Measurements from ENCODE around the gene MPST.

GRCh38 chr22:36419199-36419925 lies 31.6 kb upstream of the MYH9 start:
- PRO-cap = no peak

- PRO-cap = no peak
These were observed 32.4 kb upstream of the MYH9 start for GRCh38 chr22:36419926-36420821.

GRCh38 chr22:36474802-36475199 lies 6.6 kb downstream of the TXN2 start:
- PRO-cap = no peak

DNA sequence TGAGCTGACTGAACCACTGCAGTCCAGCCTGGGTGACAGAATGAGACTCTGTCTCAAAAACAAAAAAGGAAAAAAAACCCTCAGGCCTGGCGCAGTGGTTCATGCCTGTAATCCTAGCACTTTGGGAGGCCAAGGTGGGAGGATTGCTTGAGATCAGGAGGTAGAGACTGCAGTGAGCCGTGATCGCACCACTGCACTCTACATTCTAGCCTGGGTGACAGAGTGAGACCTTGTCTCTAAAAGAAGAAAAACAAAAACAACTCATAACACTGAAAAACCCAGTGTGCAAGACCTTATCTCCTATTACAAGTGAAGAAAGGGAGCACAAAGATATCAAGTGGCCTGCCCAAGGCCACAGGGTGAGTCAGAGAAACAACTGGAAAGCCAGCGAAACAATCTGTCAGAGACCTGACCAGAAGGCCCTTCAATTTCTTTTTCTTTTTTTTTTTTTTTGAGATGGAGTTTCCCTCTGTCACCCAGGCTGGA lies 2.5 kb downstream of the TXN2 start:
- PRO-cap = no peak

DNA sequence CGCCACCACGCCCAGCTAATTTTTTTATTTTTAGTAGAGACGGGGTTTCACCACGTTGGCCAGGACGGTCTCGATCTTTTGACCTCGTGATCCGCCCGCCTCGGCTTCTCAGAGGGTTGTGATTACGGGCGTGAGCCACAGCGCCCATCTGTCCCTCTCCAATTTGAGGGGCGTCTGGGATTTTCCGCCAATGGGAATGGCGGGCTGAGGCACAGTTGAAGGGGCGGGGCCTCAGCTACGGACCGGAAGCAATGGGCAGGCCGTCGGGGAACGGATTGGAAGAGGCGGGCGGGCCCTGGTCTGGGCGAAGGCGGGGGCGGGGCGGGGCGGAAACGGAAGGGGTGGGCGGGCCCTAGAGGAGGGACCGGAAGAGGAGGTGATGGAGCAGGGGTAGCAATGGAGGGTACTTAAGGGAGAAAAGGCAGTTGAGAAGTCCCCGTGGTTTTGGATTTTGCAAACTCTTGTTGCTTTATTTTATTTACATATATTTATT lies 454 bp upstream of the TXN2 start:
- PRO-cap = bidirectional peak, plus-strand start at position 435 of the sequence, minus-strand start at position 120 of the sequence

- PRO-cap = no peak
These were observed 810 bp upstream of the EIF3D start for GRCh38 chr22:36529773-36530179.

DNA sequence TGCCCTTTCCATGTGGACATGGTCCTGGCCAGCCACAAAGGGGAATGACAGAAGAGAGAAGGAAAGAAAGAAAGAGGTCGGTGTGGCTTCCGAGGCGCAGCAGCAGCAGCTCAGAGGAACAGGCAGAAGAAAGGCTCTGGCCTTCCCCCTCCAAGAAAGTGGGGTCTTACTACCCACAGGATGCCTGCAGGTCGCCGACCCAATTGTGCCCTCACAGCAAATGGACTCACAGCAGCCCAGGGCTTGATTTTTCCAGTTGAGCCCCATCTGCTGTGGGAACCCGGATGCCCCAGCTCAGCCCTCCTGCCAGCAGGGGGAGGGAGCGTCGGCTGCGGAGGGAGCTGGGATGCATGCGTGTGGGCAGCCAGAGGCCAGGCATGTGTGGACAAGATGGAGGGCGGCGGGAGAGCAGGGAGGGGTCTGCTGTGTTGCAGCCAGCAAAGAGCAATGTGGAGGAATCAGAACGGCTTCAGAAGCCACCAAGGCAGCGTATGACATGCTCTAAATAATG lies 41.0 kb upstream of the EIF3D start:
- PRO-cap = bidirectional peak, plus-strand start at position 367 of the sequence, minus-strand start at position 221 of the sequence

- PRO-cap = no peak
These were observed 12.3 kb downstream of the IFT27 start for GRCh38 chr22:36763442-36764223.

- PRO-cap = bidirectional peak, plus-strand start at chr22:37019763, minus-strand start at chr22:37019447
These were observed at the start of gene MPST for GRCh38 chr22:37019650-37020542. Gene MPST, plus strand, starts transcription at chr22:37019742.

DNA sequence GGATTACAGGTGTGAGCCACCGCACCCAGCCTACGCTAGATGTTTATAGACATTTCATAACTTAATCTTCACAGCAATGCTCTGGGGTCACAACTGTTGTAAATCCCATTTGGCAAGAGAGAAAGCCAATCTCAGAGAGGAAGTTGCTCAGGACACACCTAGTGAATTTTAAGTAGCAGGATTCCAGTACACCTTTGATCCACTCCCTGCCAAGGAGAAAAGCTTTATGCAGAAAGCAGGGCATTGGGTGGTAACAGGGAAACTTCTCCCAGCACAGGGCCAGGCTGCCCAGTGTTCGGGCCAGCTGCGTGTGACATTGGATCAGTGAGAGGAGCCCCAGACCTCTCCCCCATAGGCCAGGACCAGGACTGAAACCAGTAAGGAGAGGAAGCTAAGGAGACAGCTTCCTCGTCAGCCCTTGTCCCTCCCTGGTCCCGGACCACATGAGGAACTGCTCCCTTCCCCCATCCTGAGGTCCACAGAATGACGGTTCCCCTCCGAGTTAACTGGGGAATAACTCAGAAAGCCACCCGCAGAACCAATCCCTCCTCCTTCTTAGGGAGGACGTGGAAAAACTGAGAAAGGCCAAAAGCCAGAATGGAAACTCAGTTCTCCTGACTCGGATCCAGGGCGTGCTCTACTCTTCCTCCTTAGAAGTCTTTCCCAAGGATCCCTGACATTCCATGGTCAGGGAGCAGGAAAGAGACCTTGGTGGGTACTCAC lies 1.0 kb upstream of the KCTD17 start:
- PRO-cap = no peak

GRCh38 chr22:37196528-37197503 lies 8.8 kb upstream of the C1QTNF6 start:
- PRO-cap = no peak

DNA sequence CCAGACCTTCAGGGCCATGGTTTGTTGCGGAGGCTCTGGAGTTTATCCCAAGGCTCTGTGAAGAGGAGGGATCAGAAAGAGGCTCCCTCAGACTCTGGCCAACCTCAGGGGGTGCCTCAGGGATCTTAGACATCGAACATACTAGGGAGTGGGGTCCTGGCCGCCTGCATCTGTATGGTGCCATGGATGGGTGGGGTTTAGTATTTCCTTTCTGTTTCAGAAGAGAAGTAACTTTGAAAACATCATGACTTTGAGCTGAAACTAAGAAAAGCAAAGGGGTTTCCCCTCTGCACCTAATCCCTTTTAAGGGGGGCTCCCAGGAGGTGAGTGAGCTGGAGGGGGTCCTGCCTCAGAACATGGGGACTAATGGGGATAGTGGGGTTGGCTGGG lies 11.7 kb upstream of the SSTR3 start:
- PRO-cap = no peak

DNA sequence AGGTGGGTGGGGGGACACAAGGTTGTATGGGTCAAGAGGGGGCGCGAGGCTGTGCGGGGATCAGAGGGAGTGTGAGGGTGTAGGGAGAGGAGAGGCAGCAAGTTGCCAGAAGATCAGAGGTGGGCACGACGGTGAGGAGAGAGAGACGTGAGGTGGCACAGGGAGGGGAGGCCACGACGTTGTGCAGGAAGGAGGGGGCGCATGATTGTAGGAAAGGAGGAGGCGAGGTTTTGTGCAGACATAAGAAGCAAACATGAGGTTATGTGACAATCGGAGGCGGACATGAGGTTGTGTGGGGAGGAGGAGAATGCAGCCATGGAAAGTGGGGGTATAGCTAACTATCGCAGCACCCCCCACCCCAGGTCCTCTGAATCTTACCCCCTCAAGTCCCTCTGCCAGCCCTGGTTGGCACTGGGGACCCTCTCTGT lies 12.7 kb downstream of the RAC2 start:
- PRO-cap = no peak

DNA sequence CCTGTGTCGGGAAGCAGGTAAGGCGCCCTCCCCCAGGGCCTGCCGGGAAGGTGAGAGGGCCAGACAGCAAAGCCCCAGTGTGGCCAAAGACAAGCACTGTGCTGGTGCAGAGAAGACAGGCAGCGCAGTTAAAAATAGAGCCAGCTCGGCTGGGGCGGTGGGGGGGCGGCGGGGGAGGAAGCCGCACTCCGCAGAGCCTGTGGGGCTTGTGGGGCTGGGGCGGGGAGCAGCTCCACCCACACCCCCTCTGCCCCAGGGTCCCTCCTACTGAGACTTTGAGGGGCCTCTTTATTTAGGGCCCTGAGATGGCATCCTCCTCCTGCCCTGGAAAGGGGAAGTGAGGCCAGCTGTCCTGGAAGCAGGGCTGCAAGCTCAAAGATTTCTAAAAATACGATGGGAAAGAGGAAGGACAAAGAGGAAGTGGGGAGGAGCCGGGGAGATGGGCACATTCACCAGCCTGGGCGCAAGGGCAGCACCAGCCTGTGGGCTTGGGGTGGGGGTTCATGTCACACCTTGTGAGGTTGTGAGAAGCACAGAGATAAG lies 2.6 kb downstream of the CYTH4 start:
- PRO-cap = no peak

- PRO-cap = no peak
These were observed 4.5 kb downstream of the CYTH4 start for GRCh38 chr22:37286821-37287210.

- PRO-cap = no peak
These were observed 16.1 kb downstream of the CYTH4 start for GRCh38 chr22:37298424-37298815.

DNA sequence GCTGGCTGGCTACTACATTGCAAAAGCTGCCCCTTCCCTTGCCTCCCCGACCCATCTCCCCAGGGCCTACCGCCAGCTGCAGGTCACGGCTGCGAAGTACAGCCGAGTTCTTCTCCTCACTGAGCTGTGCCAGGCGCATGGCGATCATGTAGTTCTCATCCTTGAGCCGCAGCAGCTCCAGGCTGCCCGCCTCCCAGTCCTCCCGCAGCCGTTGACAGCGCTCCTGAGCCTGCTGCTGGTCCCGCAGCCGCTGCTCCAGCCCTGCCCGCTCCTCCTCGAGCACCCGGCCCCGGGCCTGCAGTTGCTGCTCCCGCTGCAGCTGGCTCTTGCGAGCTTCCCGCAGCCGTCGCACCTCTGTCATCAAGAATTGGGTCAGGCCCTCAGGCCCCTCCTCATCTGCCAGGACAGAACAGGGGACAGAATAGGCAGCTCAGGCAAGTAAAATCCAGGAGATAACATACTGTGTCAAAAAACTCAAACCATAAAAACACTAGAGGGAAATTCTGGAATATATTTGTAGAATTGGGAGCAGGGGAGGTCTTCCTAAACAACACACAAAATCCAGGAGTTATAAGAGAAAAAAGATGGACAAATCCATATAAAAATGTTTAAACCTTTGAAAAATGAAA lies 3.2 kb downstream of the CARD10 start:
- PRO-cap = no peak

- PRO-cap = no peak
These were observed 7.4 kb upstream of the GGA1 start for GRCh38 chr22:37601260-37601591.

- PRO-cap = no peak
These were observed 1.5 kb downstream of the SH3BP1 start for GRCh38 chr22:37640790-37641574.

- PRO-cap = no peak
These were observed 3.9 kb downstream of the SH3BP1 start for GRCh38 chr22:37643114-37643968.